Heart (tissue), 3 donors: ENCODE measurements around the gene TTC17.

DNA sequence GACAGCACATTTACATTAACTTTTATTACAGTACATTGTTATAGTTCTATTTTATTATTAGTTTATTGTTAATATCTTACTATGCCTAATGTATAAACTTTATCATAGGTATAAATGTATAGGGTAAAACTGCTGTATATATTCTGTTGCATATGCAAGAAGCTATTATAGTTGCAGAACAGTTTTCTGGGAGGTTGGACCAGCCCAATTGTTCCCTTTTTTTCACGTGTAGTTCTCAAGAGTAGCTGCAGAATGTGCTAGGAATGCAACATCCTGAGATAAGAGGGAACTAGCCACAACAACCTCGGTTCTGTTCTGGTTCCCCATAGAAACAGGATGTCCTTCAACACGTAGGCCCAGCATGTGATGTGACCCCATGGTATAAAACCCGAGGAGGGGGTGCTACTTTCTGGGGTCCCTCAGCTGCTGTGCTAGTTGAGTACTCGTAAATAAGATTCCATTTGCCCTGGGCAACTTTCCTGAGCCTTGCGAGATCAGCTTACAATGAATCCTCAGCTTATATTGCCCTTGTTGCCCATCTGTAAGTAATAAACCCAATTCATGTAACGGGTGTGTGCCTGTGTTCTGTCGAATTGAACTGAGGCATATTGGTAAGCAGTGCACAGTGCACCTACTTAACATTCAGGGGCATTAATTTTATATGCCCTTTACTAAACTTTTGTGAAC is 22.9 kb upstream of the TRAF6 start:
- RAMPAGE, long total RNA, 2 experiments = no peak in any of the 2 experiments

- RAMPAGE, long total RNA, 2 experiments = no peak in any of the 2 experiments
Measured at GRCh38 chr11:38872296-38872611, 2274.2 kb upstream of the RAG2 start.

- RAMPAGE, long total RNA, 2 experiments = no peak in any of the 2 experiments
Measured at GRCh38 chr11:40328978-40329613, 1130.4 kb downstream of the LRRC4C start.

- RAMPAGE, long total RNA, 2 experiments = no peak in any of the 2 experiments
Measured at GRCh38 chr11:41971465-41971869, 512.0 kb upstream of the LRRC4C start.

DNA sequence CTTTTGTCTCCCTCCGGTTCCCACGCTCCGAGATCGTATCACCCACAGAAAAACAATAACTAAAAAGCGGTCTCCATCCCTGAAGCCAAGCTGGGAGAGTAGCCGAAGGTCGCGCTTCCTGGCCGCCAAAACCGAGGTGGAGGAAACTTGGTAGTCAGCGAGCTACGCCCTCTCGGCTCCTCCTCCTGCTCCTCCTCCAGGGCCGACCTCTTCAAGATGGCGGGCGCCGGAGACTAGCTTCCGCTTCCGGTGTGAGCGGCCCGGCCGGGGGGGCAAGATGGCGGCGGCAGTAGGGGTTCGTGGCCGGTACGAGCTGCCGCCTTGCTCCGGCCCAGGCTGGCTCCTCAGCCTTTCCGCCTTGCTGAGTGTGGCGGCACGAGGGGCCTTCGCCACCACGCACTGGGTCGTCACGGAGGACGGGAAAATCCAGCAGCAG is at the start of gene TTC17:
Gene TTC17 (plus strand): TSS at position 243 of the 436 bp plus-strand sequence.
- RAMPAGE, long total RNA, 2 experiments = start-site peak on the plus strand in 1 of 2 experiments, centred at position 275 of the sequence, 2,122 reads per replicate; start-site peak on the minus strand in 1 of 2 experiments, centred at position 198 of the sequence, 20 reads per replicate

- RAMPAGE, long total RNA, 2 experiments = no peak in any of the 2 experiments
Measured at GRCh38 chr11:43422376-43423578, 64.1 kb downstream of the TTC17 start.

- RAMPAGE, long total RNA, 2 experiments = no peak in any of the 2 experiments
Measured at GRCh38 chr11:43904608-43905672, 24.3 kb downstream of the ALKBH3 start.

DNA sequence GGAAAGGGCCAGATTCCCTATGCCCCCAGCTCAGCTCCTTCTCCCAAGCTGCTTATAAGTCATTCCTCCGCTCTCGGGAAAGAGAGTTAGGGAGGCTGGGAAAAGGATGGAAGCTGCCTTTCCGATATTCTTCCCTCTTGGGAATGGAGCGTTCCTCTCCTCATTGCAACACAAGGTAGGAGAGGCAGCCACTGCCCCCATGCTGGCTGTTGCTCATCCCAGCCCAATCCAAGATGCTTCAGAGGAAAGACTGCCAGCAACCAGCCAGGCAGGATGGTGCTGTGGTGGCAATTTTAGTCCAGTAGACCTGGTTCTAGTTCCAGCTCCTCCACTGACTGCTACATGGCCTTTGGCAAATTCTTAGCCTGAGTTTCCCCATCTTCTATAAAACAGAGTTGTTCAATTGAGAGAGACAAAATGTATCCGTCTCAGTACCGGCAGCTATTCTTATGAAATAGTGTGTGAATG is 13.7 kb upstream of the C11orf96 start:
- RAMPAGE, long total RNA, 2 experiments = no peak in any of the 2 experiments

DNA sequence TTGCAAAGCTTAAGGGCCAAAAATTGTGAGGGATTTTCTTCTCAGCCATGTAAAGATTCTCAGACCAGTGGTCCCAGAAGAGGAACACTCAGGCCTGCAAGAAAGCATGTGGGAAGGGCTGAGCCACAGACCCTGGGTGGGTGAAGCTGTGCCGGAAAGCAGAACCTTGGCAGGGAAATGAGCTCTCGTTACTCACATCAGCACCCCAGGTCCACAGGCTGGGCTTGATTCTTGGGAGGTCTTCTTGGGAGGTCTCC is 9.0 kb upstream of the C11orf96 start:
- RAMPAGE, long total RNA, 2 experiments = no peak in any of the 2 experiments

GRCh38 chr11:44243948-44244848 is 65.7 kb downstream of the ALX4 start:
- RAMPAGE, long total RNA, 2 experiments = no peak in any of the 2 experiments

DNA sequence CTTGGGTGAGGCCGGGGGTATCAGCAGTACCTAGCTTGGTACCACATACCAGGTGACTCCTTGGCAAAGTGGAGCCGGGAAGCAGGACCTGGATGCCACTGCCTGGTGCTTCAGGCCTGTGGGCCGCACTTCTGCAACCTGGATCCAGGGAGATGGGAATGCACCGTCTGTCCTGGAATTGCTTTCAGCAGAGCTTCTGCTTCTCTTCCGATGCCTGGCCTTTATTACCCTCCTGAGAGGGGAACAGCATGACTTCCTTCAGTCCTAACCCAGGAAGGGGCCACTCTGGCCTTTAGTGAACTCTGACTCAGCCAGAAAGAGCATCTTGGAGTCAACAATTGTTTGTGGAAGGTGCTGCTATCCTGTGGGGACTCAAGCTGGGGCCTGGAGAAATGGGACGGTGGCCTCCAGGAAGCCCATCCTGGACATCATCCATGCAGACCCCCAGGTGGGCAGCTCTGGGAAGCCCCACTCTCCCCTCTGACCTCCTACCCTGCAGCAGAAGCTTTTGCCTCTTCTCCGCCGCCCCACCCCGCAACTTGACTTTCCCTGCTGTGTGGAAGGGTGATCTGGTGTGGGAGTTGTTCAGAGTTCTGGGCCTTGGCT is 5.1 kb downstream of the CD82 start:
- RAMPAGE, long total RNA, 2 experiments = no peak in any of the 2 experiments

DNA sequence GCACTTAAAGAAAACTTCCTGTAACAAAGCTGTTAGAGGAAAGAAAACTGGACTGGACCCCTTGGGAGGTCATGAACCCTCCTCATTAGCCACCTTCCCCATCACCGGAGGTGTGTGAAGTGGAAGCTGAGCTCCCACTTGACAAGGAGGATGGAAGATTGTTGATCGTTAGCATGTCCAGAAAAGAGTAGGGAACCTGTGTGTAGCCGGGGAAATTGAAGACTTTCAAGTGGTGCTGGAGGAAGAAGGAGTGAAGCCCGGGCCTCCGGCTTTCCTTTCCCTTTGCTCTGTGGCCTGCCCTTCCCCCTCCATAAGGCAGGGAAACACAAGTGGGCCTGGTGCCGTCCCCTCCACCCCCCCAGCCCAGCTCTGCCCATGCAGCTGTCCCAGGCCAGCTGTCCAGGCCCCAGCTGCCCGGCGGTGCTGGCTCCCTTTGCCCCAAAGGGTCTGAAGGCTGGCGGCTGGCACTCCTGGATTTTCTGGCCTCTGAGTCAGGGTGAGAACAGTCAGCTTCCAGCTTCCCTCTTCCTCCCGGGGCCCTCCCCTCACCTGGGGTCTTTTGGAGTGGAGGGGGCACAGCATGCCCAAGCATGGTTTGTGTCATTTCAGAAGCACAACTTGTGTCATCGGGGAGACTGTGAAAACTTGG is 27.7 kb downstream of the CD82 start:
- RAMPAGE, long total RNA, 2 experiments = no peak in any of the 2 experiments

DNA sequence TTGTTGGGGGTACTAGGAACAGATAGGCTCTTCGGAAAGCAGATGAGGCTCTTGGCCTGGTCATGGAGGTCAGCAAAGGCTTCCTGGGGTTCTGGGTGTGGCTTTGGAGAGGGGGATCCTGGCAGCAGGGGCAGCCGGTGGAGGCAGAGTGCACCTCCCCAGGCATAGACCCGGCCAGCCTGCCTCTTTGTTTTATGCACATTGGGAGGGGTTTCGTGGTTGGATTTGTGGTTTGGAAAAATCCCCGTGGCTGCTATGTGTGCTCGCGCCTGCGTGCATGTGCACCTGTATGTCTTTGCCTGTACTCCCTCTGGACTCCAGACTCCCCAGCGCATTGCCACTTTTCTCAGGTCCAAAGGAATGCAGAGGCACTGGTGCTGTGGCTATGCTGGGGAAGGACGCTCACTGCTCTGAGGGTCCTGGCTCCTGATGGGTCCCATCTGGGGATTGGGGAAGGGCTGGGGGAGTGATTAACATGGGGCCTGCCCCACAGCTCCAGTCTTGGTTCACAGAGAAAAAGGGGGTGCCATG is 31.5 kb downstream of the CD82 start:
- RAMPAGE, long total RNA, 2 experiments = no peak in any of the 2 experiments

- RAMPAGE, long total RNA, 2 experiments = no peak in any of the 2 experiments
Measured at GRCh38 chr11:44731957-44732552, 5.3 kb downstream of the TSPAN18 start.

GRCh38 chr11:44912165-44912534 is 38.5 kb downstream of the TP53I11 start:
- RAMPAGE, long total RNA, 2 experiments = no peak in any of the 2 experiments

DNA sequence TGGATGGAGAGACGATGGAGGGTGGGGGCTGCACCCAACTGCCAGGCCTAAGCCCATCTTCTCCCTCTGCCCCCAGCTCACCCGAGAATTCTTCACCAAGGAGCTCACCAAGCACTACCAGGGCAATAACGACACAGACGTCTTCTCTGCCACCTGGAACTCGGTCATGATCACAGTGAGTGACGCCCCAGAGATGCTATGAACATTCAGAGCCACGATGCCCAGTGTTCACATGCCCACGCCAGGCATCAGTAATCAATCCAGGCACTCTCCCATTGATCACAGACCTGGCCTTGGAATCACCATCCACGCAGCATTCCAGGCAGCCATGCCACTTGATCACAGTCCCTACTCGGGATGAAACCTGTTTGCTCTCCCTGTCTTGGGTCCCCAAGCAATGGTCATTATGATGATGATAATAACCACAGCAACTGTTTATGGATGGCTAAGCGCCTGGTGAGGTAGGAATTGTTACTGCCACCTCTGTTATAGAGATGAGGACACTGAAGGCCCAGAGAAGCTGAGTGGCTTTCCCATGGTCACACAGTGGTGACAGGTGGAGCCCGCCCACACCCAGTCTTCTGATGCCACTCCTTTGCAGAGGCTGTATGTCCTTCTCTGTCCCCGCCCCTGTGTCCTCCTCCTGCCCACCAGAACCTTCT is 31.4 kb downstream of the TP53I11 start:
- RAMPAGE, long total RNA, 2 experiments = no peak in any of the 2 experiments

- RAMPAGE, long total RNA, 2 experiments = no peak in any of the 2 experiments
Measured at GRCh38 chr11:45025618-45026821, 75.3 kb upstream of the TP53I11 start.

GRCh38 chr11:45091720-45092113 is 54.7 kb upstream of the PRDM11 start:
- RAMPAGE, long total RNA, 2 experiments = no peak in any of the 2 experiments

DNA sequence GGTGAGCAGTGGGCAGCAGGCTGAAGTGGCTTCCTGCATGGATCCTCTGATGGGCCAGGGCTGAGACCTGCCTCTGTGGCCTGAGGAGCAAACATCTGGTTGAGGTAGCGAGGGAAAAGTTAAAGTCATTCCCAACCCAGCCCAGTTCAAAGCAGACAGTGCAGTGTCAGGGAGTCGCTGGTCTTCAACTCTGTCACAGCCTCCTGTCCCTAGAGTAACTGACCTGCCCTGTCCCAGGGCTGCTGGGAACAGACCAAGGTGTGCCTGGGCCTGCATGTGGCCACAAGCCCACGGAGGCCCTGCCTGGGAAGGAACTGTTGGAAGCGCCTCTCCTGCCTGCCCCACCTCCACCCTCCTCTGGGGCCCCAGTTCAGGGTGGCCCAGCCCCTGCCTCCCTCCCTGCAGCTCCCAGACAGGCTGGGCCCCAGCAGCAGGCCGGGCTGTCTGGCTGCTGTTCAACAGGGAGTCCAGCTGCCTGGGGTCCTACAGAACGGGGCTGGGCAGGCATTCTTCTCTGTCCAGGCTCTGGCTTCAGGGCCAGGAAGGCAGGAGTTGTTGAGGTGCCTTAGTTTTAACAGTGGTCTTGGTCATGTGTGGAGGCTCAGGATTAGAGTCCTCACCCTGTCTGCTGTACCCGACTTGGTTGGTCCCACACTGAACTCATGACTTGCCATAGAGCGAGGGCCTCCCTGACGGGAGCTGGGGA is 11.7 kb downstream of the PRDM11 start:
- RAMPAGE, long total RNA, 2 experiments = no peak in any of the 2 experiments

DNA sequence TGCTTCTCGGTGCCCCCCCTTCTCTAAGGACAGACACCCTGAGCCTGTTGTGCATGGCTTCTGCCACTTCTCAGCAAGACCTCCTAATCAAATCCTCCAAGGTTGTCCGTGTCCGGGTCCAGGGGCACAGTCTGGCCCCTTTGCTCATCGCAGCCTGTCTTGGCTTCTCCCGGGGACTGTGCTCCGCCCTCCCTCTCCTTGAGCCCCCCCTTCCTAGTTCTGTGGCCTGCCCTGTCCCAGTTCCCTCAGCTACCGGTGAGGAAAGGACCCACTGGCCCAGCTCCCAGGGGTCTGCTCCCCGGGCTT is 12.3 kb downstream of the PRDM11 start:
- RAMPAGE, long total RNA, 2 experiments = no peak in any of the 2 experiments